ENCODE data around the gene FERD3L.

DNA sequence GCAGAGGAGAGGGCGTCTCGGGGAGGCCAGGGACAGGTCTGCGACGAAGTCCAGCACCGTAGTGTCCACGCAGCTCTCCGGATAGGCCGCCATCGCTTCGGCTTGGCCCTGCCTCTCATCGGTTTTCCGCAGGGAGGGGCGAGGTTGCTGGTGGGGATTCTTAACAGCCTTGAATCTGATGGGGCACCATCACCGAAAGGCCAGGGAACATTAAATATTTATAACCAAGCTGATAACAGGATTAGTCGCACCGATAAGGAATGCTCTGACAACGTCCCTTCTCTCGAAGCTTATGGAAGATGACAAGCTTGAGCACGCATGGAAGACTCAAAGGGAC, at the start of gene FERD3L:
TSS of gene FERD3L (minus strand) at position 152 of the 337 bp plus-strand sequence.
- RAMPAGE, long total RNA, result no peak
- RRBS, 2 experiments, result 23 to 45% methylated on average over 6 of the region's 19 CpGs
CAGE:
- cytosol, long polyA minus RNA, result no peak
- cytosol, long polyA plus RNA, result no peak
- long polyA plus RNA, result no peak
- nucleolus, long total RNA, result no peak
- nucleus, long polyA plus RNA, result no peak
- nucleus, long total RNA, result no peak

GRCh38 chr7:19194167-19194881, 49.1 kb upstream of the FERD3L start:
- RAMPAGE, long total RNA, result no peak
- RRBS, 2 experiments, result no CpG with 5 or more reads among the region's 20 CpGs
CAGE:
- cytosol, long polyA minus RNA, result no peak
- cytosol, long polyA plus RNA, result no peak
- long polyA plus RNA, result no peak
- nucleolus, long total RNA, result no peak
- nucleus, long polyA plus RNA, result no peak
- nucleus, long total RNA, result no peak

DNA sequence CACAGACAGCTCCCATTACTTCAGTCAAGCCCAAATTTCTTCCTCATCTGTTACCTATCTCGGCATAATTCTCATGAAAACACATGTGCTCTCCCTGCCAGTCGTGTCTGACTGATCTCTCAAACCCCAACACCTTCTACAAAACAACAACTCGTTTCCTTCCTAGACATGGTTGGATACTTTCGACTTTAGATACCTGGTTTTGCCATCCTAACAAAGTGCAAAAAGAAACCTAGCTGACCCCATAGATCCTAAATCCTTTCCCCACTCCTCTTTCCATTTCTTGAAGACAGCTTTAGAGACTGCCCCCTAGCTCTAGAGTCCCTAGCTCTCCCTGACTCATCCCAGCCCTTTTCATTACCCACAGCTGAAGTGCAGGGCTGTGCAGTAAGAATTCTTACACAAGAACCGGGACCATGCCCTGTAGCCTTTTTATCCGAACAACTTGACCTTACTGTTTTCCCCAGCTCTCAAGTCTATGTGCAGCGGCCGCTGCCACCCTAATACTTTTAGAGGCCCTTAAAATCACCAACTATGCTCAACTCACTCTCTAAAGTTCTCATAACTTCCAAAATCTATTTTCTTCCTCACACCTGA, 93.1 kb downstream of the MACC1 start:
- RAMPAGE, long total RNA, result no peak
- RRBS, 2 experiments, result no CpG with 5 or more reads among the region's 8 CpGs
CAGE:
- cytosol, long polyA minus RNA, result no peak
- cytosol, long polyA plus RNA, result no peak
- long polyA plus RNA, result no peak
- nucleolus, long total RNA, result no peak
- nucleus, long polyA plus RNA, result no peak
- nucleus, long total RNA, result no peak

- RAMPAGE, long total RNA, result no peak
- RRBS, 2 experiments, result no CpG with 5 or more reads among the region's 4 CpGs
CAGE:
- cytosol, long polyA minus RNA, result no peak
- cytosol, long polyA plus RNA, result no peak
- long polyA plus RNA, result no peak
- nucleolus, long total RNA, result no peak
- nucleus, long polyA plus RNA, result no peak
- nucleus, long total RNA, result no peak
Measured at GRCh38 chr7:20140230-20140912, 76.8 kb downstream of the MACC1 start.

DNA sequence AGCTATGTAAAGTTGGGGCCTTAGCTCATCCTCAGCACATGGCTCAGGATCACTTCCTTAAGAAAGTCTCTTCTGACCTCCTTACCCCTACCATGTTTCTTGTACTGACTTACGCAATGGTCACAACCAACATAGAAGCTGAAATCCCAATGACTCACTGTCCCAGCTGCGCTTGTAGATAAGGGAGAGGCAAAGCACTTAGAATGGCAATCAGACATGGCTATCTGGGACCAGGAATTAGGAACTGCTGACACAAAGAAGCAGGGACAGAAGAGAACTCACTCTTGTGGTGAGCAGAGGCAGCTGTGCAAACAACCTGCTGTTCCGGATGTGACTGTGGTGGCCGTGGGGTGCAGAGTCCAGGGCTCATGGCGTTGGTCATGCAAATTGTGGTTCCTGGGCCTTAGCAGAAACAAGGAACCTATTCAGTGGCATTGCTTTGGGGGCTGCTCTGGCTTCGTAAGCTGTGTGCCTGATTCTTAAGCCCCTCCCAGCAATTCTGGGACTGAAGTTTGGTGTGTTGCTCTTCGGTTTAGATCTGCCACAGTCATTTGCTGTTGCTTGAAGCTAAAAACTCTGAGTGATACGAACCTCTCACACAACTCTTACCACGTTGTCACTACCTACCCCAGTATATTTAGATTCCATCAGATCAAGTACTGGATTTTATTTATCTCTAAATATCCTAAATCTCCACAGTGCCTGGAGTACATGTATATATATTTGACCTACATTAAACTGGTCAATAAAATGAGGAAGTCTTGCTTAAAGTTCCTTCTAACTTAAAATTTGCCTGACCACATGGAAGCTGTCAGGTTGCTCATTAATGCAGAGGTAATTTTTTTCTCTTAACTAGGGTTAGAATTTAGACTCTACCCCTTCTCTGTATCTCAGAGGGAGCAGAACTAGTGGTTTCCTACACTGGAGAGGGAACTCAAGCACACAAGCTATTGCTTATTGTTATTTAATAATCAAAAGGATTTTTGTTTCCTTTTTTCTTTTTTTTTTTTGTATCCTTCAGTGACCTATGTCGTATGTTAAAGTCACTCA, 2.9 kb upstream of the MACC1 start:
- RAMPAGE, long total RNA, result no peak
- RRBS, 2 experiments, result no CpG with 5 or more reads among the region's 10 CpGs
CAGE:
- cytosol, long polyA minus RNA, result no peak
- cytosol, long polyA plus RNA, result no peak
- long polyA plus RNA, result no peak
- nucleolus, long total RNA, result no peak
- nucleus, long polyA plus RNA, result no peak
- nucleus, long total RNA, result no peak

DNA sequence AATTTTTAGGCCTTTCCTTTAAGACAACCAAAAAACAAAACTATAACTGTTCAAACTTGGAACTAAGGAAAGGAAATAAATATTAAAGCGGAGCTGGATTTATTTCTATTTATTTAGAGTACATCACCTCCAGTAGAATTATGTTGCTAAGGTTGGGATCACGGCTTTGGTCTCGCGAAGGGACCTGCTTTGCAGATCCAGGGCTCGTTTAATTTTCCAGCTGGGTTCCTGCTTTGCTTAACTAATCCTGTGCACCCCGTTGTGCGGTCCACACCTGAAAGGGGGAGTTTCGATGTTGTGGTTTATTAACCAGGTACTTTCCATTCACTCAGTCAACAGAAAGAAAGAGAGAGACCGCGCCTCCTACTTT, 1.5 kb upstream of the ITGB8 start:
- RAMPAGE, long total RNA, result no peak
- RRBS, 2 experiments, result no CpG with 5 or more reads among the region's 10 CpGs
CAGE:
- cytosol, long polyA minus RNA, result no peak
- cytosol, long polyA plus RNA, result no peak
- long polyA plus RNA, result no peak
- nucleolus, long total RNA, result start-site peak on the minus strand centred at position 252 of the sequence, 9 bp wide, 38 reads
- nucleus, long polyA plus RNA, result no peak
- nucleus, long total RNA, result no peak

DNA sequence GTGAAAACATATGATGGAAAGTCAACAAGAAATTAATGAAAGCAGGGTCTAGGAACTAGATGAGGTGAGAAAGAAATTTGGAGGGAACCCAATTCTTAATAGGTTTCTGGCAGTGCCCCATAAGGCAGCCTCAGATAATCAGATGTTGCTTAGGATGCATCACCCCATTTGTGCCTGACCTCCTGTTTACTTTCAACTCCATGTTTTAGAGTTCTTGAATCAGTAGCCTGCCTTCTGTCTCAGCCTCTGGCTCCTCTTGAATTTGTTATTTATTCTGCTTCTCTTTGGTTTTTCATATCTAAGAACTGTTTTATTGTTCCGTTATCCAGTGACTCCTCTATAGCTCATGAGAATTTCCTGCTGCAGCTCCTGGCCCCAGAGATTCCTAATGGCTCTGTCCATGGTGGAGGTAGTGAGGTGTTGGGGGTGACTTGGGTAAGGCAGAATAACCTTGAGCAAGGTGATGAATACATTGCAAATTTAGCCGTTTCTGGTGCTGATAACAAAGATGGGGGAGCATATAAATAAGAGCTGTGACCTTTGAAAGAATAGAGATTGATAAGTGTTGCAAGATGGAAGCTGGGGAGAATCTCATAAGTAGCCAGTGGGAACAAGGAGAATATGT, 17.6 kb downstream of the ITGB8 start:
- RAMPAGE, long total RNA, result no peak
- RRBS, 2 experiments, result no CpG with 5 or more reads among the region's 2 CpGs
CAGE:
- cytosol, long polyA minus RNA, result no peak
- cytosol, long polyA plus RNA, result no peak
- long polyA plus RNA, result no peak
- nucleolus, long total RNA, result no peak
- nucleus, long polyA plus RNA, result no peak
- nucleus, long total RNA, result no peak

GRCh38 chr7:20402227-20402620, 71.5 kb downstream of the ITGB8 start:
- RAMPAGE, long total RNA, result no peak
- RRBS, 2 experiments, result no CpG with 5 or more reads among the region's 1 CpG
CAGE:
- cytosol, long polyA minus RNA, result no peak
- cytosol, long polyA plus RNA, result no peak
- long polyA plus RNA, result no peak
- nucleolus, long total RNA, result no peak
- nucleus, long polyA plus RNA, result no peak
- nucleus, long total RNA, result no peak

GRCh38 chr7:20561533-20562052, 53.9 kb upstream of the ABCB5 start:
- RAMPAGE, long total RNA, result no peak
- RRBS, 2 experiments, result no CpG with 5 or more reads among the region's 2 CpGs
CAGE:
- cytosol, long polyA minus RNA, result no peak
- cytosol, long polyA plus RNA, result no peak
- long polyA plus RNA, result no peak
- nucleolus, long total RNA, result no peak
- nucleus, long polyA plus RNA, result no peak
- nucleus, long total RNA, result no peak

DNA sequence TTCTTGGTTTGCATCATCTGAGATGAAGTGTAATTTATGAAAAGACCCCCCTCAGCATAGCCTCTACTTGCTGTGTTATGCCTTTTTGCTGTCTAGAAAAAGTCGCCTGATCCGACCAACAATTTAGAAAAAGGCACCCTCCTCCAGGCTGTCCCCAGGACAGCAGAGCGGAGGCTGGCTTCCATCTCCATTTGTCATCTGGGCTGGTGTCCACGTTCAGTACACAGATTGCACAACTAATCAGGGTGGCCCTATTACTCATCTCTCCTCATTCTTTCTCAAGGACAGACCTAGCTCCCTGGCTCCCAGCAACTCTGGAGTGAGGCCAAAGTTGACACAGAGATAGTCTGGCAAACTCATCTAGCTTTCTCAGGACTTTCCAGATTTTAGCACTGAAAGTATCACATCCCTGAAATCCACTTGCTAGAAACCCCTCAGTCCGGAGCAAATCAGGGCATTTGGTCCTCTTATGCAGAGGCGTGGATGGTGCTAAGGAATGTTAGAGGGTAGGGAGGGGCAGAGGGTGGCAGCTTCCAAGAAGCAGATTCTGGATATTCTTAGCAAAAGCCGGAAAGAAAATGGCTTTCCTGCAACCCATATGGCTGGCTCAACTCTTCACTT, 75.1 kb downstream of the DNAH11 start:
- RAMPAGE, long total RNA, result no peak
- RRBS, 2 experiments, result no CpG with 5 or more reads among the region's 7 CpGs
CAGE:
- cytosol, long polyA minus RNA, result no peak
- cytosol, long polyA plus RNA, result no peak
- long polyA plus RNA, result no peak
- nucleolus, long total RNA, result no peak
- nucleus, long polyA plus RNA, result no peak
- nucleus, long total RNA, result no peak

GRCh38 chr7:22120500-22121670, 175.2 kb upstream of the CDCA7L start:
- RAMPAGE, long total RNA, result no peak
- RRBS, 2 experiments, result no CpG with 5 or more reads among the region's 9 CpGs
CAGE:
- cytosol, long polyA minus RNA, result start-site peak on the minus strand at chr7:22121255-22121263, 11 reads
- cytosol, long polyA plus RNA, result no peak
- long polyA plus RNA, result no peak
- nucleolus, long total RNA, result no peak
- nucleus, long polyA plus RNA, result no peak
- nucleus, long total RNA, result no peak

GRCh38 chr7:22146908-22147661, 201.4 kb upstream of the CDCA7L start:
- RAMPAGE, long total RNA, result no peak
- RRBS, 2 experiments, result no CpG with 5 or more reads among the region's 11 CpGs
CAGE:
- cytosol, long polyA minus RNA, result no peak
- cytosol, long polyA plus RNA, result no peak
- long polyA plus RNA, result no peak
- nucleolus, long total RNA, result no peak
- nucleus, long polyA plus RNA, result no peak
- nucleus, long total RNA, result no peak

DNA sequence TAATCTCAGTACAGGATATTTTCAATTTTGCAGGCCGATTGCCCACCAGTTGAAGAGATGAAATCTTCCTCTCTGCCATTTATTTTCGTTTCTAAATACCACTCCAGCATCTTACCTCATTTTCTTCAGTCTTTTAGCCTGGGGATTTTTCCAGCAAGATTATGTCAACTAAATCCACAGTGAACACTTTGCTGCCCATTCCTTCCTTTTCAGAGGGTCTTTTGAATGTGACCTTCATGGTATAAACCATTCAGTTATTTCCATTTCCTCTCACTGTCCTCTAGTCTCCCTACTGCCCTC, 69.1 kb downstream of the RAPGEF5 start:
- RAMPAGE, long total RNA, result no peak
- RRBS, 2 experiments, result no CpG with 5 or more reads among the region's 2 CpGs
CAGE:
- cytosol, long polyA minus RNA, result no peak
- cytosol, long polyA plus RNA, result no peak
- long polyA plus RNA, result no peak
- nucleolus, long total RNA, result no peak
- nucleus, long polyA plus RNA, result no peak
- nucleus, long total RNA, result no peak

DNA sequence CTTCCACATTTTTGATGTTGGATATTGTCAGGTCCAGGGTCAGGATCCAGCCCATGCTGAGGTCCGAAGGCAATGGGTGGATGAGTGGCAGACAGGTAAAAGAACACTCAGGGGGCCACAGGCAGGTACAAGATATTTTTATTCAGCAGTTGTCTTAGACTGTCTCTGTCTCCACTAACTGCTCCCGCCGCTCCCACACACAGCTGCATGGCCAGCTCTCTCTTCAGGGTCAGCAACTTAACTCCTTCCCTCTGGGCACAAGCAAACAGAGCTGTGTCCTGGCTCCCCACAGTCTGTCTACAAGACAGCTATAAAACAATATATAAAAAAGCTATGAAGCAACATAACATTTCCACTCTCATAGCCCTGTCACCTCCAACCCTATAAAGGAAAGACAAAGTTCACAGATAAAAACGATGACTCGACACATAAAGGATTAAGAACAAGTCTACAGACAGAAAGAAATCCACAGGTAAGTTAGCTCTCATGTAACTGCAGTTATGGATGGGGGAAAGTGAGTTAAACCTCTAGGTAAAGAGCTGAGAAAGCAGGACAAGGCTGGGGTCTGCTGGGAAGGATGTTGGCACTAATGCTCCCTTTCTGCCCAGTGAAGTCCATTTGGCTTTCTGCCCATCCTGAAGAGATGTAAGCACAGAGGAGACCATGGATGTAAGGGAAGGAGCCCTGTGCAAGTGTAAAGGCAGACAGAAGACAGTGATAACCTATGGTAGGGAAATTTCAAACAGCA, 27.1 kb downstream of the RAPGEF5 start:
- RAMPAGE, long total RNA, result no peak
- RRBS, 2 experiments, result no CpG with 5 or more reads among the region's 5 CpGs
CAGE:
- cytosol, long polyA minus RNA, result no peak
- cytosol, long polyA plus RNA, result no peak
- long polyA plus RNA, result no peak
- nucleolus, long total RNA, result no peak
- nucleus, long polyA plus RNA, result no peak
- nucleus, long total RNA, result no peak

DNA sequence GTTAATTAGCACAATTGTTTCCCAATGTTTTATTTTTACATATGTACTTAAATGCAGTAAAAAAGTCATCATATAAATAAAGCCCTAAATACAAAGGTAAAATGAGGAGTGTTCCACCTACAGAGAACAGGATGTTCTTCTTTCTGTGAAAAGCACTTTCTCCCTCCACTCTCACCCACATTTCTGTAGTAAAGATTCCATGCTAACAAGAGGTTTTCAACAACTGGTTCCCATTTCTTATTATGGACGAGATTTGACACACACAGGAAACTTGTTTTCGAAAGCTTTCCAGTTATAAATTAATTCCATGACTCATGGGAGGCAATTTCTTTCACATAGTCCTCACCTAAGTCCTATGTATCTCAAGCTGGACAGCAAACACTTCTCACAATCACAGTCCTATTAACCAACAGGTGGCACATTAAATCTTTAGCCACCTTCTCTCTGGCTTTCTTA, 24.6 kb downstream of the RAPGEF5 start:
- RAMPAGE, long total RNA, result no peak
- RRBS, 2 experiments, result no CpG with 5 or more reads among the region's 2 CpGs
CAGE:
- cytosol, long polyA minus RNA, result no peak
- cytosol, long polyA plus RNA, result no peak
- long polyA plus RNA, result no peak
- nucleolus, long total RNA, result no peak
- nucleus, long polyA plus RNA, result no peak
- nucleus, long total RNA, result no peak

DNA sequence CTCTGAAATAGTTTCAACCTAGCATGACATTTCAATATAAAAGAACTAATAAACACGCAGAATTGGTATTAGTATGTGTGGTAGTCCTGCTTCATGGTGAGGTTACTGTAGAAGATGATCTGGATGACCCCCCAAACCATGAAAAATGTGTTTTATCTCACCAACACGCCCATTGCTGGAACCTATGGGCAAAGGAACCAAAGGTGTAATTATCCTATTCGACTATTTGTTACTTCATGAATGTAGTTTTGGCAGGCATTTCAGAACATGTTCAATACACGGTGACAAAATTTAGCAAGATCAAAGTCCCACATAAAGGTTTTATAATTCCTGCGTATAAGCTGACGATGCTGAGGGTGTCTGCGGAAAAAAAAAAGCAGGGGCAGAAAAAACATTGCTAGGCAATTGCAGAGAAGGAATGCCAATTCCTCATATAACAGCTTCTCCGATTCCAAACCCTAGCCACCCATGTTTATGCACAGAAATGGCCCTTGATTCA, 13.4 kb downstream of the RAPGEF5 start:
- RAMPAGE, long total RNA, result no peak
- RRBS, 2 experiments, result no CpG with 5 or more reads among the region's 8 CpGs
CAGE:
- cytosol, long polyA minus RNA, result no peak
- cytosol, long polyA plus RNA, result no peak
- long polyA plus RNA, result no peak
- nucleolus, long total RNA, result no peak
- nucleus, long polyA plus RNA, result no peak
- nucleus, long total RNA, result no peak

DNA sequence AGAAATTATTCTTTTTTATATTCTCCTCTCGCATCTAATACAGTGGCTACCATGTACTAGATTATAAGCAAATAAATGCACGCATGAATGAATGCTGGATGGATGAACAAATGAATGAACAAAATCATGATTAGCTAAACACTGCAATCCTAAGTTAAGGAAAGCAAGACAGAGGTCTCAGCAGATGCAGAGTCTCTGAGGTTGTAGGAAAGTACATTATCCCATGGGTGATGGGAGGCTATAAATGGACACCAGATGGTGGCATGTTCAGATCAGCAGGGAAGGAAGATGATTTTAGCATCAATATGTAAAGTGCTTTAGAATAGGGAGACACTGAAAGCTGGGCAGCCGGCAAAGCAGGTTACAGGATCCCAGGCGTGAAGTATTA, 7.9 kb upstream of the RAPGEF5 start:
- RAMPAGE, long total RNA, result no peak
- RRBS, 2 experiments, result no CpG with 5 or more reads among the region's 4 CpGs
CAGE:
- cytosol, long polyA minus RNA, result no peak
- cytosol, long polyA plus RNA, result no peak
- long polyA plus RNA, result no peak
- nucleolus, long total RNA, result no peak
- nucleus, long polyA plus RNA, result no peak
- nucleus, long total RNA, result no peak

GRCh38 chr7:22445046-22445972, 54.7 kb downstream of the STEAP1B start:
- RAMPAGE, long total RNA, result no peak
- RRBS, 2 experiments, result no CpG with 5 or more reads among the region's 17 CpGs
CAGE:
- cytosol, long polyA minus RNA, result no peak
- cytosol, long polyA plus RNA, result no peak
- long polyA plus RNA, result no peak
- nucleolus, long total RNA, result no peak
- nucleus, long polyA plus RNA, result no peak
- nucleus, long total RNA, result no peak

DNA sequence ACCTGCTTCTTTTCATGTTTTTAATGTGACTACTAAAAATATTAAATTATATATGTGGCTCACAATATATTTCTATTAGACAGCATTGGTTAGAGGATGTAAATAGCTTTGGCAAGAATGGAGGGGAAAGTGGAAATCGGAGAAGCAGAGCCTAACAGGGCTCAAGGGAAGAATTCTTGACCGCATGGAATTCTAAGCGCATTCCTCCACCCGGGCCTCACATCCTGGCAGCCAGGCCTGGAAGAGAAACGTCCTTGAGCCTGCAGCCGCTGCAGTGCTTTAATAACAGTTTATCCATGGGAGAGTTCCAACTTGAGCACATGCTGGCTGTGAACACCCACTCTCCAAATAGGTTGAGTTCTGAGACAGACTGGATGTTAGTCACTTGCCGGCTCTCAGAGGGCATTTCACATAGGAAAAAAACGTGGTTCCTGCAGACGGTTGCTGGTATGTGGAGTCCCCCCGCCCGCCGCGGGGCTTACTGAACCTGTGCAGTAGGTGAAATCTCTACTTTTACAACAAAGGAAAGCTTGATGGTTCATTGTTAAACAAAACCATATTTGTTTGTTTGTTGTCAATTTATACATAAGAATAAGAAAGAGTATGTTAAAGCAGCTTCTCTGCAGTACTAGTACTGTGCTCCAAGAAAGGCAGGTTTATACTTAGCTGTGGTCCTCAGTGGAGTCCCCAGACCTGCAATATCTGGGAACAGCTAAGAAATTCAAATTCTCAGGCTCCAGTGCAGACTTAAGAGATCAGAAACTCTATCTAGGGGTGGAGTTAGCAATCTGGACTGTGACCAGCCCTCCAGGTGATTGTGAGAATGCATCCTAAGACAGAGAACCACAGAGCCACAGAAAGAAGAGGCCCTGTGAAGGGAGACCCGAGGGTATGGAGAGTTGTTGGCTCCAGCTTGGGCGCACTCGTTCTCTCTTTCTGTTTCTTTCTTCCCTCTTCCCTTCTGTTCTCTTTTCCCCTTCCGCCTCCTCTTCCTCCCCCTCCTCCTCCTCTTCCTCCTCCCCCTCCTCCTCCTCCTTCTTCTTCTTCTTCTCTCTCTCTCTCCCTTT, 61.6 kb upstream of the STEAP1B start:
- RAMPAGE, long total RNA, result no peak
- RRBS, 2 experiments, result no CpG with 5 or more reads among the region's 17 CpGs
CAGE:
- cytosol, long polyA minus RNA, result no peak
- cytosol, long polyA plus RNA, result no peak
- long polyA plus RNA, result no peak
- nucleolus, long total RNA, result no peak
- nucleus, long polyA plus RNA, result no peak
- nucleus, long total RNA, result no peak

DNA sequence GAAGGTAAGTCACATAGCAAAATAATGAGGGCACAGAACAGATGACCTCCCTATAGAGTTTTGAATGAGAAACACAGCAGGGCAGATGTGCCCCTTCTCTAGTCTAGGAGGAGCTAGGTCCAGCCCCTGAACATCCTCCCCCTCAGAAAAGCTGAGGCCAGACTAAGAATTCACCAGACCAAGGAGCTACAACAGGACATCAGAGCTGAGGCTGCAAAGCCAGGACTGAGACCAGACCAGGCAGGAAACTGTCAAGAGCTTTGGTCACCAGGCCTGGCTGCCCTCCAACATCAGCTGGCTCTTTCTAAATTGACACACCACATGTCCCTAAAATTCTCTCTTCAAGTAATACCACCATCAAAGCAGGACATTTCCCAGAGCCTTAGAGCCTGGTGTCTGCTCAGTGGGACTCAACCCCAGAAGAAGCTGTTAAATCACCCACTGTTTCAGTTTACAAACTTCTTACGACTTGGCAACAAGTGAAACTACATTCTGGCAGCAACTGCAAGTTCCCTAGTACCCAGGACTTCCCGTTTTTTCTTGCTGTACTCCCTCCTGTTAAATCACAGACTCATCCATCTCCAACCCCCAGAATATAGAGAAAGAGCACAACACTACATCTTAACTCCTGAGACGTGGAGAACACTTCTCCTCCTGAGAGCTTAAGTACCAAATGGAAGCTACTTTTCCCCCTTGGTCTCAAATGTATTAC, 3.8 kb upstream of the IL6 start:
- RAMPAGE, long total RNA, result no peak
- RRBS, 2 experiments, result no CpG with 5 or more reads among the region's 3 CpGs
CAGE:
- cytosol, long polyA minus RNA, result no peak
- cytosol, long polyA plus RNA, result no peak
- long polyA plus RNA, result no peak
- nucleolus, long total RNA, result no peak
- nucleus, long polyA plus RNA, result no peak
- nucleus, long total RNA, result no peak

All from GM12878 (cell line).